Measurements from ENCODE around the genes SERPIND1, LZTR1, MAPK1 and TOP3B.

DNA sequence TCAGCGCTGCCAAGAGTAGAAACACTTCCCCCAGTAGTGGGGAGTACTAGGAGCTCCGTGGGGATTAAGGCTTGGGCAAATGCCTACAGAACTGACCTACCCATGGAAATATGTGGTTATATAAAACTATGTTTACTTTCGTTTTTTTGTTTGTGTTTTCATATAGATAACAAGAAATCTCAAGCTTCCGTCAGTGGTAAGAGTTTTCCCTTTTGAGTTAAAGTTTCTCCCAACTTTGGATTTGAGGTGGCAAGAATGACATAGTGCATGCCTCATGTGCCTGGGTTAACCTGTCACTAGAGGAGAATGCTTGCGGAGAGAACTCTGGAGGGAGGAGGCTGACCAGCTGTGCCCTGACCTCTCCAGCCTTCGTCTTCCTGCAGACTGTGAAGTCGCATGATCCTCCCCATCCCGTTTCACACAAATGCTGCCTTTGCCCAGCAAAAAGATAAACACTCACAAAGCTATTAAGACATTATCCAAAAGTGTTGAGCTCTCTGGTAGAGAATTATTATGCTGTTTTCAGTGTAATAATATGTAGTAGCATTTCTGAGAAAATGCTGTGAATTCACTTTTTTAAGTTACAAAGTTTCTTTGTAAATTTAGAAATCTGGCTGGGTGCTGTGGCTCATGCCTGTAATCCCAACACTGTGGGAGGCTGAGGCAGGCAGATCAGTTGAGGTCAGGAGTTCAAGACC, 45.7 kb downstream of the MED15 start:
- RAMPAGE, long total RNA = no peak
- RRBS = no CpG with 5 or more reads among the region's 8 CpGs

GRCh38 chr22:20591959-20592459, 84.6 kb downstream of the MED15 start:
- RAMPAGE, long total RNA = no peak
- RRBS = no CpG with 5 or more reads among the region's 16 CpGs

DNA sequence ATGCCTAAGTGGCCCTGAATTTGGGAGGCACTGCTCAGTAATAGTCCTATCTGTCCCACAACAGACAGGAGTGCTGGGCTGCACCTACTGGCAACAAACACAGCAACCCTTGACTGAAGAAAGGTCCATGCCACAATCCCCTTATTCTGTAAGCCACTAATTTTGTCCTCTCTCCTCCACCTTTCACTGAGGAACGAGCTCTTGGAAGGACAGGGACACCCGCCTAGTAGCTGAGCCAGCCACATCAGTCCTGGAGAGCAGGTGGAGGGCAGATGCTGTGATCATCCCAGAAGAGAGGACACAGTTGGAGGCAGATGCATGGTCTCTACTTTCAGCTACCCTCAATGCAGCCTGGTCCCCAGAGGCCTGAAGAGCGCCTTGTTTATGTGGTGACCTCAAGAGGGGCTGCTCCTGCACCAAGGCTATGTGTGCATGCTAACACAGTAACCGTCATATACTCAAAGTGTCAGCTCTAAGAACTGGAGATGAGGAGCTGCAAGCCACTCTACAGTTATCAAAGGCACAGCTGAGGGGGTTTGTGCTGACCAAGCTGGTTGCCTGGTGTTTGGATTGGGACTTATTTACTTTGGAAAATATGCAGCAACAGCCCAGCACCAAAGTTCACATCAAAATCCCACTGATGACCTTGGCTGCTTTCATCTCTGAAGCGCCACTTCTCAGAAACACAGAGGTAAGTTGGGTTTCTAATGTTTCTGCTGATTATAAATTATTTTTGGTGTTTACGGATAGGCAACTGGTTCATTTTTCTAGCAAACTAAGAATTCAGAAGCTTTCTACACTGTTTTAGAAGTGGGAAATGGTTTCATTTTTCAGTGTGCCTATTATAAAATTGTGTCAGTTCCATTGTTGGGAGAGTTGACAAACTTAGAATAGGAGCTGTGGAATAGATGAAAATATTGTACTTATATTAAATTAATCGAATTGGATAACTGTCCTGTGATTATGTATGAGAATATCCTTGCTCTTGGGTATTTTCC, at the start of gene SERPIND1:
Gene SERPIND1, plus strand, starts transcription at position 659 of the 998 bp plus-strand sequence.
- RAMPAGE, long total RNA = no peak
- RRBS = no CpG with 5 or more reads among the region's 7 CpGs

DNA sequence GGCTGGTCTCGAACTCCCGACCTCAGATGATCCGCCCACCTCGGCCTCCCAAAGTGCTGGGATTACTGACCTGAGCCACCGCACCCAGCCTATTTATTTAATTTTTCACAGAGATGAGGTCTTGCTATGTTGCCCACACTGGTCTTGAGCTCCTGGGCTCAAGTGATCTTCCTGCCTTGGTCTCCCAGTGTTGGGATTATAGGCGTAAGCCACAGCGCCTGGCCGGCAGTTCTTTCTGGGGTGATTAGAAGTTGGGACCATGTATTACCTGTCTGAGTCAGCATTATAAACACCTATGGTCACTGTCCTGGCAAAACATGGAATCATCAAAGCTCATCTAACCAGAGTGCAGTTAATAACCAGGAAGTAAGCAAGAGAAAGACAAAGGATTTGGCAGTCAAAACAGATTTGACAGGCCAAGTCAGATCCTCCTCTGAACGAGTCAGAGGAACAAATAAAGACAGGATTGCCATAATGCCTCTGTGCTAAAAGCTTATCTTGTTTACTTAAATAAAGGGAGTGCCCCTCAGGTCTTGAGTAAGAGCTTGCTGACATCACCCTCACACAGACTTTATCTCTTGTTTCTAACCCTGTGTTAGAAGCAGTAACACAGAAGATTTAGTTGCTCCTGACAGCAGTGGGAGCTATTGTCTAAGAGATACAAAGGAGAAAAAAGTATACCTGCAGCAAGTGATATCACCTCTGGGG, 3.7 kb downstream of the SERPIND1 start:
- RAMPAGE, long total RNA = no peak
- RRBS = no CpG with 5 or more reads among the region's 9 CpGs

DNA sequence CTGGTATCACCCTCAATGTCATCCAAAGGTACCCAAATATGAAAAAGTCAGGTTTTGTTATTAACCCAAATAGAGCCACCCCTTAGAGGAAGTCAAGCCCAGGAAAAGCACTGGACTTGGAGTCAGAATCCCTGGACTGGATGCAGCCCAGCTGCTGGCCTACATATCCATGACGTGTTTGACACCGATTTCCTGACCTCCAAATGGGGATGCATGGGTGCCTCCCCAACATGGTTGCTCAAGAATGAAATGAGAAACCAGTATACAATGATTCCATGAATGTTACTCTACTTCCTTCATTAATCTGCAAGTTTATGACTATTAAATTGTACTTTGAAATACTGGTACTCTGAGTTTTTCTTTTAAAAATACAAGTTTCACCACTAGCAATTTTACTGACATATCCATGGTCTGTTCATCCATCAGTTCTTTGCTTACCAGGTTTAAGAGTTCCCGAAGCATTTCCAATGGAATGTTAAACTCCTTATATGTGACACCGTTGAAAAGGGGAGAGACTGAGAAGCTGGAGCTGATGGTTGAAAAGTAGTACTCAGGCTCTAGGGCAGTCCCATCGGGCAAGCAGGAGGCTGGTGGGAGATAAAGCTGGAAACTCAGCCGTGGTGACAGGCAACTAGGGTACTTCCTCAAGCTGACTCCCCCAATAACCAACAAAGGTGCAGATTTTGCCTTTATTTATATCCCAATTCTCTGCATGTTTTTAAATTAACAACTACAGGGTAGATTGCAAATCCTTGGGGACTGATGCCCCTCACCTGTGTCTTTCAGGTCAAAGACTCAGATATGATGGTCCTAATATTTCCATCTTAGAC, 39.2 kb downstream of the SERPIND1 start:
- RAMPAGE, long total RNA = no peak
- RRBS = no CpG with 5 or more reads among the region's 6 CpGs

DNA sequence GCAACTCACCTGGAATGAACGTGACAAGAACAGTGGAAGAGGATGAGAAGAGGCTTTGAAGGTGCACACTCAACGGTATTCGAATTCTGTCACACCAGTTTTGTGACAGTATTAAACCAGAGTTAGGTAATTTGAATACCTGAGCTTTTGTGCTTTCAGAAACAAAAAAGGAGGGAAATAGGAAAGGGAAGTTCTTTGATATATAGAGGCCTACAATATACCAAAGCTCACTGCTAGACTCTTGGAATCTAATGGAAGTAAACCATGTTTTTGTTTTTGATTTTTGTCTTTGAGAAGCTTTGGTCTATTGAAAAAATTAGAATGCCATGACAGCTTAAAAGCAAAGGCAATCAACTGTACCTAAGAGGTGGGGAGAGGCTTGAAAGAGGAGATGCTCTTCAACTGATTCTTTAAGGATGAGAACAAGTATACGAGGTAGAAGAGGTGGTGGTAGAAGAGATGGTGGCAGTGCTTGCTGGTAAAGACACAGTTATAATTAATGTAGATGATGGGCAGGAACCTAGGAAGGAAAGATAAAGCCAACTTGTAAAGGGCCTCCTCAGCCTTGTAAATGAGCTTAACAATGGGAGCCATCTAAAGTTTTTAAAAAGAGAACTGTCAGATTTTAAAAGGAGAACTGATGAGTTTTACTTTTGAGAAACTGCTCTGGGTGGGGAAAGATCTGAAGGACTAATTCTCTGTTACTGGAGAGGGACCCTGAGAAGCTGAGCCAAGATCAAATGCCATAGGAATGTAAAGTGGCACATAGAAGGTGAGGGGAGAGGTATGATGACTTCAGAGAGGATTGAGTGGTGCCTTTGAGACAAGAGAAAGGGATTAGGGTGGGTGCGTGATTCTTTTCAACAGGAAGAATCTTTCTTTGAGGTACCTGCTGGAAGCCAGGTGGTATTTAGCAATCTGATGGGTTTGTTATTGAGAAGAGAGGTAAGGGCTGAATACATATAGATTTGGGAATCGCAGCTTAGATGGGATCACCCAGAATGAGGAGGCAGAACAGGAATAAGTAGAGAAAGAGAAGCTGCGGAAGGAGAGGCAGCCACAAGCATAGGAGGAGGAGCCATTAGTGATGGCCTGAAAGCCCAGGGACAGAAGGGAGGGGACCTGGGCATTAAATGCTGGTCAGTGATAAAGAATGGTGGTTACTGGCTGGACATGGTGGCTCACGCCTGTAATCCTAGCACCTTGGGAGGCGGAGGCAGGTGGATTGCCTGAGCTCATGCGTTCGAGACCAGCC, 8.9 kb downstream of the CRKL start:
- RAMPAGE, long total RNA = no peak
- RRBS = no CpG with 5 or more reads among the region's 11 CpGs

DNA sequence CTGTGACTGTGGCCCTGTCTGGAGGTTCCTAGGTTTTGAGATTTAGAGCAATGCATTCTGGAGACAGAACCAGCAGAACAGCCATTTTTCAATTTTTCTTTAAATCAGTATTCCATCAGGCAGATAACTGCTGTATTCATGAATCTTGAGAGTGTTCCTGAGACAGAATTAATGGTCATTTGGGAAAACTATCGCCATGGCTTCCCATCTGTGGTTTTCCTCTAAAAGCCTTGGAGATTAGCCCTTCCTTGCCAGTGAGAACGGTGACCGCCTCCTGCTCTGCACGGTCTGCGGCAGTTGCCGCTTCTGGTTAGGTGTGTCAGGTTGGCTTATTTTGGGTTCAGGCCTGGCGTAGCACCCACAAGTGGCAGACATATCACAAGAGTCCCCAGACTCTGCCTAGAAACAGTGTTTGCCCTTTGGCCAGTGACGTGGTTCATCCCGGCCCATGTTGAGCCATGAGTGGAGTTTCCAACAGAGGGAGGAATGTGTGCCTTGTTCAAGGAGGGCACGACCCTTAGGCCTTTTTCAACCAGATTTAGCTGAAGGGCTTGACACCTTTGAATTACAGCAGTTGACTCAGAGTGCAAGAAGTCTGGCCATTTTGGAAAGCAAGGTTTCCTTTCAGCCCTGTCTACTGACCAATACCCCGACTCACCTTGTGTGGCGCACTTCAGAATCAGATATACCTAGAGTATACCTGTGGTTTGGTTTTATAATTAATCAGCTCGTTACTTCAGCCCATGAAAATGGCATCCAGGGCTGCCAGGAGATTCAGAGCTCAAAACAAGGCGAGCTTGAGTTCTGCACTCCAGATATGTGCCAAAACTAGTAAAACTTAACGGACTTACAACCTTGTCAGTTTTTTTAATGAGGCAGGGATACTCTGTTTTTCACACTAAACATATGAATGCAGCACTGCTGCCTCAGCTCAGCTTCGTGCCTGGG, 15.1 kb upstream of the AIFM3 start:
- RAMPAGE, long total RNA = no peak
- RRBS = no CpG with 5 or more reads among the region's 16 CpGs

DNA sequence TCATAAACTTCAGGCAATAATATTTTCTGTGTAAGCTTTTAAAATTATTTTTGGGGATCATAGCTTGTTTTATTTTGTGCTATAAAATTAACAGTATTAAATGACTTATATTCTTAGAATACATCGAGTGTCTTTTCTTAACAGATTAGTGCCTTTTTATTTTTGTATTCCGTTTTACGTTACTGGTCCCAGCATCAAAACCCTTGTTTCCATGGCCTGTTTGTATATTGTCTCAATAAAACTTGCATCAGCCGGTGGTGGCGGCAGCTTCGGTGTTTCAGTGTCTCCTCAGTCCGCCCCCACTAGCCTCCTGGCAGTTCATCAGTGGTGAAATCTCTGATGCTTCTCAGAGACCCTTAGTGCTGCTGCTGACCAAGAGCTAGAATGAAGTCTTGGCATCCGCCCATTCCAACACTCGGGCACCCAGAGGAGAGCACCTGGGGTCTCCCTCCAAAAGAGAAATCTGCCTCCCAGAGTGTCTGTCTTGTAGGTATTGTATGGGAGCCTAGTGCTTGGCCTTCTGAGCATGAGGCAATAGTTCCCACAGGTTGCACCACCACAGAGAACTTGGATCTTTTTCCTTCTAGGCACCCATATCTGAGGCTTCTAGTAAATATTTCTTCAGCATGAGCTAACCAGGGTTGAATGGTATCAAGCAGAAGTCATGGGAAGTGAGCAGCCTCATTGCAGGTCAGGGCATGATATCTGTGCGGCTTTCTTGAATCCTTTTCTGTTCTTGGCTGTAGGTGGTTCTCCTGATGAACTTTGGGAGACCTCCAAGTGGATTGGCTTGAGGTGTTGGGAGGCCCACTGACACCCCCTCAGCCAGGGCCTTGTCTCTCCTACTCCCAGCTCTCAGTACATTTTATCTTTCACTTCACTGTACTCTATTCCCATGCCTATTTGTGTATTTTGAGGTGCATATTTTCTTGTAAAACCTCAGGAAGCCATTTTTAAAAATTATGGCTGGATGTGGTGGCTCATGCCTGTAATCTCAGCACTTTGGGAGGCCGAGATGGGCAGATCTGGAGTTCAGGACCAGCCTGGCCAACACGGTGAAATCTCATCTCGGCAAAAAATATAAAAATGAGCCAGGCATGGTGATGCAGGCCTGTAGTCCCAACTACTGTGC, 13.2 kb upstream of the AIFM3 start:
- RAMPAGE, long total RNA = no peak
- RRBS = no CpG with 5 or more reads among the region's 13 CpGs

- RAMPAGE, long total RNA = no peak
- RRBS = 0% methylated on average over 2 of the region's 42 CpGs
Observed at GRCh38 chr22:20965021-20965306, 2.1 kb upstream of the AIFM3 start.

- RAMPAGE, long total RNA = no peak
- RRBS = under 1% methylated on average over 22 of the region's 97 CpGs
Observed at GRCh38 chr22:20981513-20982635, at the start of gene LZTR1. Gene LZTR1, plus strand, starts transcription at chr22:20982297.

DNA sequence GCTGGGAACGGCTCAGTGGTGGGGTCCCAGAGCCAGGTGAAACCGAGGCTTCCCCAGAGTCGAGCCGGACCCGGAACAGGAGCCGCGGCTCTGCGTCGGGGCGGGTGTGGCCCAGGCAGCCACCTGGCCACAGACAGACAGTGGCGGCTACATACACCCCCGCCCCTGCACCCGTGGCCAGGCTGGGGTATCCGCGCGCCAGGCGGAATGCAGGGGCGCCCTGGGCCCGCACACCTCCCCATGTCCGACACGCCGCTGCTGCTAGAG, 266 bp downstream of the SLC7A4 start:
- RAMPAGE, long total RNA = no peak
- RRBS = no CpG with 5 or more reads among the region's 22 CpGs

DNA sequence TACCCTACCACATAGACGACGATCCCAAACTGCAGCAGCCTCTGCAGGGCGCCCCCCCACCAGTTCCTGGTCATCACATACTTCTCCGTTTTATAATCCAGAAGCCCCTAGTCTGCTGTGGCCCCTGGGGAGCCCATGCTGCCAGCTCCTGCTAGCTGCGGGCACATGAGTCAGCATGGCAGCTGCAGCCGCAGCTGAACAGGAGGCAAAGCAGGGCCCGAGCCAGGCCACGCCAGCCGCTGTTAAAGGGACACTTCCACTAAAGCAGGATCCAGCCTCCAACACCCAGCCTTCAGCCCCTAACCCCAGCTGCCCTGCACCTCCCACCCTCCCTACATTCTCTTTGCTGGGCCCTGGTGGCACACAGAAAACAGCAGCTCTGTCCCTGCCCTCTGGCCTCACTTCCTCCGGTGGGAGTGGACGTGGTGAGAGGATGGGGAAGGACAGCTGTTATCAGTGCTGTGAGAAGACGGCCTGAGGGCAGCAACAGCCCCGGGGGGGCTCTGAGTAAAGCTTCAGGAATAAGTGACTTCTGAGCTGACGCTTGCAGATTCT, 788 bp upstream of the LRRC74B start:
- RAMPAGE, long total RNA = no peak
- RRBS = 5% methylated on average over 4 of the region's 14 CpGs

GRCh38 chr22:21416347-21416868, 763 bp upstream of the HIC2 start:
- RAMPAGE, long total RNA = no peak
- RRBS = no CpG with 5 or more reads among the region's 30 CpGs

DNA sequence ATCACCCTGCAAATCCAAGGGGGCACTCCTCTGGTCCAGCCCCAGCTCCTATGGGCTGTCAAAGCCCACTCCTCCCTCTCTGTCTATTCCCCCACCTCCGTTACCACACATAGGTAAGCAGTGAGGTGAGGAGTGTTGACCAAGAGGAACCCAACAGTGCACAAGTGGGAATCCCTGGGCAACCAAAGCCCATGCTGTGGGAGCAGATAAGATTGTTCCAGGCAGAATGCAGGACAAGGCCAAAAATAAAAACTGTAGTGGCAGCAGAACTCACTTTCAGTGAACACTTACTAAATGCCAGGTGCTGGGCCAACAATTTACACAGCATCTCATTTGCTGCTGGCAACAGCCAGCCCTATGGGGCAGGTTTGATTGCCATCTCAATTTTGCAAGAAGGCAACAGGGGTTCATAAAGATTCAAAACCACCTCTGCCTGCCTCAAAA, 8.8 kb downstream of the SDF2L1 start:
- RAMPAGE, long total RNA = no peak
- RRBS = no CpG with 5 or more reads among the region's 1 CpG

DNA sequence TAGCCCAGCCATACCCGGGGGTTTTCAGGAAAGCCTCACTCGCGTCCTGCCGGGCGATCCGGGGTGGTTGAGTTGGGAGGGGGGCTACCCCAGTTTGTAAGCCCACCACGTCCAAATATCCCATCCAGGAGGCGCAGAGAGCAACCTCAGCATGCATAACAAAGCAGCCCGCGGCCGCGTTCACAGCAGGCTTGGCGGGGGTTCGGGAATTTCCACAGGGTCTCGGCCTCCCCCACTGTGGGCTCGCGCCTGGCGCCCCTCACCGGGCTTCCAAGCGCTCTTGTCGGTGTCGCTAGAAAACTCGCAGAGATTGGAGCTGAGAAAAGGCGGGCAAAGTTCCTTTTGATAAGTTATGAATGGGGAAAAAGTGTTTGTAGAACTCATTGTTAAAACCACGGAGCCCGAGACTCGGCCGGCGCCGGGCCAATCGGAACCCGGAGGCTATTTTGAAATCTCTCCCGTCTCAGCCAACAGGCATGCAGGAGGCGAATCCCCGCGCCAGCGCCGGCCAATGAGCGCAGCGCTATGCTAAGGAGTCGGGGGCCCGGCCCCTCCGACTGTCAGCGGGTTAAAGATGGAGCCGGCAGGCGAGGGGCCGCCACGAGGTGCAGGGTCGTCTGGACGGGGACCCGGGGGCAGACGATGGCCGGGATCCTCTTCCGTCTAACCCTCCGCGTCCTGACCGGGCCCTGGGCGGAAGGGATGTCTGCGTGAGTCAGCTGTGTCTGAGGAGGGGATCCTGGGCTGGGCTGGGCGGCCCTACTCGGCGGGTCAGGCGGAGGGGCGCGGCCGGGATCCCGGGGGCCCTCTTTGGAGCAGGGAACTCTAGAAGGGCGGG, 9.7 kb downstream of the SDF2L1 start:
- RAMPAGE, long total RNA = no peak
- RRBS = 1% methylated on average over 14 of the region's 68 CpGs

- RAMPAGE, long total RNA = no peak
- RRBS = no CpG with 5 or more reads among the region's 8 CpGs
Observed at GRCh38 chr22:21799508-21800586, 64.3 kb upstream of the YPEL1 start.

- RAMPAGE, long total RNA = no peak
- RRBS = 1% methylated on average over 84 of the region's 107 CpGs
Observed at GRCh38 chr22:21867050-21867751, at the start of gene MAPK1. Gene MAPK1, minus strand, starts transcription at chr22:21867645.

DNA sequence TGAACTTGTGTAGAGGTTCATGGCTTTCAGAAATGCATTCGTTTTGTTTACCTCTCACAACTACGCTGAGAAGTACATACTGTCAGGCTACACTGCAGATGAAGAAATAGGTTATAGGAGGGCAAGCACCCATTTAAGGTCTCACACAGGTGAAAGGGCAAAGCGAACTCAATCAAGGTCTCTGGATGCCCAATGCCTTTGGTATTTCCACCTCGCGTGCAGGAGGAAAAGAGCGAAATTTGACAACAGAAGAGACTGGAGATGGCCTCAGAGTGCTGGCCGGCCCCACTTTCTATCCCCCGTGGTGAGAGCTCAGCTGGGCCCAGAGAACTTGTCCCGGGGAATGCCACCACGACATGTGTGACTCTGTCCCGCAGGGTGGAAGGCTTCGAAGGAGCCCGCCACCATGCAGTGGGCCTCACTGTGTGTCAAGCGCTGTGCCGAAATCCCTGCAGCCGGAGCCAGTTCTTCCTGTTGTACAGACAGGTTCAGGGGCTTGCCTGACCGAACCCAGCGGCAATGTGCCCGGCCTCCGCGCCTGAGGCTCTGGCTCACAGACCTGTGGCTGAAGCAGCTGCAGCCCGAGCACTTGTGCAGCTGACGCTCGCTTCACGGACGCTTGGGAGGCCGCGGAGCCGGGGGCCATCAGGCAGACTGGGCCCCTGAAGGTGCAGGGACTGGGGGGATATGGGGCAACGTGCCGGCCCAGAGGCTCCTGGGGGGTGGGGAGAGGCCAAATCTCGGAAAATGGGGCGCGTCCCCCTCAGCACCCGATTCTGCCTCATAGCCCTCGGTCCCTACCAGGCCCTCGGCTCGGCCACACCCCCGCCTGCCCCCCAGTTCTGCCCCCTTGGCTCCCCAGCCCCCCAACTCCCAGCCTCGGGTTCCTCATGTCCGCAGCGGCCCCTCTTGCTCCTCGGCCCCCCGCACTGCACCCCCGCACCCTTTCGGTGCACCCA, 691 bp downstream of the PPM1F start:
- RAMPAGE, long total RNA = no peak
- RRBS = 4% methylated on average over 10 of the region's 46 CpGs

- RAMPAGE, long total RNA = no peak
- RRBS = no CpG with 5 or more reads among the region's 18 CpGs
Observed at GRCh38 chr22:21958338-21959102, 5.9 kb upstream of the PPM1F start.

- RAMPAGE, long total RNA = start-site peak on the minus strand at chr22:21982778-21982797, 68 and 28 reads in 2 replicates
- RRBS = 2% methylated on average over 21 of the region's 53 CpGs
Observed at GRCh38 chr22:21982400-21983044, at the start of gene TOP3B. Gene TOP3B, minus strand, starts transcription at chr22:21982787.